ENCODE measurements around the gene SLC12A1.

- PRO-cap, 2 experiments, result no peak in any of the 2 experiments
These were observed 25.6 kb downstream of the SQOR start for GRCh38 chr15:45660330-45660915.

DNA sequence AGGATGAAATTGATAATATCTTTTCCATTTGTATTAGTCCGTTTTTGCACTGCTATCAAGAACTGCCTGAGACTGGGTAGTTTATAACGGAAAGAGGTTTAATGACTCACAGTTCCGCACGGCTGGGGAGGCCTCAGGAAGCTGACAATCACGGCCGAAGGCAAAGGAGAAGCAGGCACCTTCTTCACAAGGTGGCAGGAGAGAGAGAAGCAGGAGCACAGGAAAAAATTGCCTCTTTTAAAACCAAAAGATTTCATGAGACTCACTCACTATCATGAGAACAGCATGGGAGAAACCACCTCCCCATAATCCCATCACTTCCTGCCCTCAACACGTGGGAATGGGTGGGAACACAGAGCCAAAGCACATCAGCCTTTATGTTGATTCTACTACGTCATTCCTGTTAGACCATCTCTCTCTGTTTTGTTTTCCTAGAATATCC lies 650.9 kb upstream of the SEMA6D start:
- PRO-cap, 2 experiments, result no peak in any of the 2 experiments

- PRO-cap, 2 experiments, result no peak in any of the 2 experiments
These were observed 8.7 kb upstream of the SEMA6D start for GRCh38 chr15:47708573-47709135.

GRCh38 chr15:47753193-47753701 lies 35.9 kb downstream of the SEMA6D start:
- PRO-cap, 2 experiments, result no peak in any of the 2 experiments

DNA sequence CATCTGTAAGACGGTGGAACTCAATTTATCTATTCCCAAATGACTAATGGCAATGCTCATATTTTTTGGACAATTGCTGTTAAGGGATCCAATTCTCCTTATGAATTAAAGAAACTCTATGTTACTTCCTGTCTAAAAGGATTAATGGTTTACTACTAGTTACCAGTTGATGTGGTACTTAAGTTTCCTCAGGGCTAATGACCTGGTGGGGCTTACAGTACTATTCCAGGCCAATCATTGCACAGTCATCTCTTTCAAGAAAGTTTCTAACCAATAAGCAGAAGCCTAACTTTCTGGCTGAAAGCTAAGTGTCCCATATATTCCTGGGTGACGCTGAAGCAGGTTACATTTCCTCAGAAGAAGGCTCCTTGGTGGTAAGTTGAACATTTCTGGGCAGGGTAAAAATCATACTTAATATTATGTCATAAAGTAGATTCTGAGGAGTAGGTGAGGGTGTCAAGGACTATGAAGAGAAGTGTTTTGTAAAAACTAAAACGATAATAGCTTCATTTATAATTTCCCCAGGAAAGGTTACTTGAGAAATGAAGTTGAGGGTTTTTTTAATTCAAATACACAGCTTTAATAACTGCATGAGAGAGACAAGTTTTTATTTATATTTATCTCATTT lies at the start of gene SLC12A1:
TSS of gene SLC12A1 (plus strand) at position 346 of the 628 bp plus-strand sequence.
- PRO-cap, 2 experiments, result no peak in any of the 2 experiments

- PRO-cap, 2 experiments, result peak in 2 of 2 experiments; most common plus-strand start chr15:48331095 (in 1); most common minus-strand start chr15:48331012 (in 2)
These were observed 445 bp upstream of the DUT start for GRCh38 chr15:48330721-48331247.

- PRO-cap, 2 experiments, result no peak in any of the 2 experiments
These were observed 119.5 kb downstream of the FBN1 start for GRCh38 chr15:48525962-48526544.

DNA sequence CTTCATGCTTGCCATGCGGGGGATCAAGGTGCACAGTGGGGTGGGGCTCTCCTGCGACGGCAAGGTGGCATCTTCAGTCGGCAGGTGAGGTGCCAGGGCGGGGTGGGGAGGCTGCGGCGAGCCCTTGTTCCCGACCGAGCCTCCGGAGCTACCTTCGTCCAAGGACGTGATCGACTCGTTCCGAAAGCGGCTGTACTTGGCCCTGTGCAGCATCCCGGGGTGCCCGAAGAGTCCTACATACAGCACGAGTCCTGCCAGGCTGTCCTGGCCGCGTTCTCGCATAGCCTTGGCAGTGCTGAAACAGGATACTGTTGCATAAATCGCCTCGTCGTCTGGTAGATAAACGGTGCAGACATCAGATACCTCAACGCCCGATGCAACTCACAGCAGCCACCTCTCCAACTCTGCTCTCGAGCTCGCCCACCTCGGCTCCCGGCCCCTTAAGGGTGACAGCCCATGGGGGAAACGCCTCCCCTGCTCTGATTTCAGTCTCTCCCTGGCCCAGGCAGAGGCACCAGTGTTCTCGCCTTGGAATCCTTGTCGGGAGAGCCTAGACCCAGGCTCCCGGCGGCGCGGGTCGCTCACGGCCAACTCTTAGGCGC lies 884 bp downstream of the SHC4 start:
- PRO-cap, 2 experiments, result no peak in any of the 2 experiments

GRCh38 chr15:49244464-49245552 lies 74.8 kb downstream of the GALK2 start:
- PRO-cap, 2 experiments, result no peak in any of the 2 experiments

DNA sequence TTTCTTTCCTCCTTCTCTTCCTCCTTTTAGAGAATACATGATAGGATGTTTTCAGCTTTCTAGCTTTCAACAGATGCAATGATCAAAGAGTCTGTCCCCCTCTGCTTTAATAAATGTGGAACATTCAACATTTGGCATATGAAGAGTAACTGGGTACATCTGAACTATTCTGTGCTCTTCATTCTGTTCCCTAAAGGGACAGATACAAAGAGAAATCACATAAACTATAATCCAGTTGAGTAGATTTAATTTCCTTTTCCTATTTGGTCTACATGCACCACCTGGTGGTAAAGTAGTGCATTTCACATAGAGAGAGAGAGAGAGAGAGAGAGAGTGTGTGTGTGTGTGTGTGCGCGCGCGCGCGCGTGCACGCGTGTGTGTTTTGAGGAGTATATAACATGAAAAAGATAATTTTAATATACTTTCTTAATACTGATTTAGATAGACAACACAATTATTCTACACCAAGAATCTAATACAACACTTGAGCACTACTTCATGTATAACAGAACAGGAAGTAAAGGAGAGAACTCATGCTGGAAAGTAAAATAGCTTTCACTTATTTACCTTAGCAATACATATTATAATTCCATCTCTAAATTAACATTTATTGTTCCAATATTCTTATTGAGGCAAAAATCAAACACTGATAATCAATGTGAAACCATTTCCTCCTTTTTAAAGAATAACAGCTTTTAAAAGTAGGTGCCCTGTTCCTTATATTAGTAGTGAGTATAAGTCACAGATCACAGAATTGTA lies 1.1 kb upstream of the FGF7 start:
- PRO-cap, 2 experiments, result no peak in any of the 2 experiments

DNA sequence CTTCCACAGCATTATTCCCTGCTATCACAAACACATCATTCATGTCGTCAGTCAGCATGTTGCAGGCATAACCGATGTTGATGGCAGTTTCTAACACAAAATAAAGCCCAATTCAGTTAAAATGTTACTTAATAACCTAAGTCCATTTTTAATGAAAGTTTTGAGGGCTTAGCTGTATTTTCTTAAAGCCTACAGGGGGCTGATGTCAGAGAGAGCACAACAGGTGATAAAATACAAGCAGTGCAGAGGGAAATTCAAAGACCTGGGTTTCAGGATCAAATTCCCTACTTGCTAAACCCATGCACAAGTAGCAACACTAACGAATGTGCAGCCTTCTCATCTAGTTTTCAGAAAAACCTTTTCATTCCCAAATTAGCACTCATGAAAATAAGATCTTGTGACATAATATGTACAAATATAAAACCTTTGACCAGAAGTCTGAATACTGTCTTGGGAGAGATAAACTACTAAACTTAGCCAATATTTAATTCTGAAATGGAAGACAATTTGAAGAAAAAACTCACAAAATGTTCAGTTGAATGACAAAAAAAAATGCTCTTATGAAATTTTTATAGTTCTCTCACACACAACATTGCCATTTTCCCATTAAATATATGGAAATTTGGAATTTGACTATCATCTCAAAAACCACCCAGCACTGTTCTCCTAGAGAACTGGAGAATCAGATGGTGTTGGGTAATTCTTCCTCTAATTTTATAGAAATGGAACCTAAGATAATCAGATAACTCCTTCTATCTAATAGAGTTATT lies 201.9 kb downstream of the ATP8B4 start:
- PRO-cap, 2 experiments, result no peak in any of the 2 experiments

DNA sequence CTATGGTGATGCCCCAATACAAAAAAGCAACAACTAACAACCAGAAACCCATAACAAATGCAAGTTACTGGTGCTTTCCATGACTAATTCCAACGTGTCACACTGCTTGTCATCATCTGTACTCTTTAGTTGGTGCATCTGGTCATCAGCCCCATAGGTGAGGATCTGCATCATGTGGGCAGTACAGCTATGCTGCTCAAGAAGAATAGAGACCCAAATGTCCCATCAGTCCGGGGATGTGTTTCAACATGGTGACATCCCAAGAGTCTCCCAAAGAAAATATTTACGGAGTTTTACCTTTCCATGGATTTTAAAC lies 52.8 kb downstream of the ATP8B4 start:
- PRO-cap, 2 experiments, result no peak in any of the 2 experiments

GRCh38 chr15:50100625-50100893 lies 18.5 kb downstream of the ATP8B4 start:
- PRO-cap, 2 experiments, result no peak in any of the 2 experiments

- PRO-cap, 2 experiments, result no peak in any of the 2 experiments
These were observed 18.3 kb upstream of the ATP8B4 start for GRCh38 chr15:50137272-50137838.

DNA sequence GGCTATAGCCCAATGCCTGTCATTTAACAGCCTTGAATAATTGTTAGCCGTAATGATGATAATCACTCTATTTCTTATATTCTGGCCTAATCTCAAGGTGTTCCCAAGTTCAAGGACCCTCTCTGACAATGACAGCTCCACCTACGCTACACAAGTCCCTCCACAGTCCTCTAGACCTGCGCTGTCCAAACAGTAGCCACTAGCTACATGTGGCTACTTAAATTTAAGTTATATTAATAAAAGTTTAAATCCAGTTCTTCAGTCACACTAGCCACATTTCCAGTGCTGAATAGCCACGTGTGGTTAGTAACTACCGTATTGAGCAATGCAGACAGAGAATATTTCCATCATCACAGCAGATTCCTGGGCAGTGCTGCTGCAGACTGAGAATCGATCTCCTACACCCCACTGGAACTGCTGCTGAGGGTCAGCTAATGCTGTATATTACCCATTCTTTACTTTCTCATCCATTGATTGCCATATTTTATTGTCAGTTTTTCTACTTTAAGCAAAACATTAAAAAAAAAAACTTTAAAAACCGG lies 41.0 kb downstream of the HDC start:
- PRO-cap, 2 experiments, result no peak in any of the 2 experiments

GRCh38 chr15:50227033-50227588 lies 38.4 kb downstream of the HDC start:
- PRO-cap, 2 experiments, result no peak in any of the 2 experiments

DNA sequence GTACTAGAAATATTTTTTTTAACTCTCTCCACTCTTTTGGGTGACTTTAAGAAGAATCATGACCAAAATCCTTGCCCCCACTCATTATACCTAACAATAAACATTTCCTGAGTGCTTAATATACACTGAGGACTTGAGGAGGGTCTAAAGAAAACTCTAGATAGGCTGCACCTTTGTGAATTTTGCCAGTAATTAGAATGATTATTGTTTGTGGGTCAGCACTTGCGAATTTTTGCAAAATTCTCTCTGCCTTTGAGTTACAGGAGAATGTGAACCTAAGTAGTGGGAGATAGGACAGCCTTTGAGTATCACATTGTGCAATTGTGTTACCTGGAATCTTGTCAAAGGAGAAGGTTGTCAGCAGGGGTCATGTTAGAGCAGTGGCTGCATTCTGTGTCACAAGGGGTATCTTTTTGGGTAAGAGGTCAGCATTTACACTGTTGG lies 27.5 kb downstream of the HDC start:
- PRO-cap, 2 experiments, result no peak in any of the 2 experiments

GRCh38 chr15:50250892-50251338 lies 14.6 kb downstream of the HDC start:
- PRO-cap, 2 experiments, result no peak in any of the 2 experiments

GRCh38 chr15:50340143-50340991 lies 14.6 kb downstream of the GABPB1 start:
- PRO-cap, 2 experiments, result no peak in any of the 2 experiments

- PRO-cap, 2 experiments, result peak in 2 of 2 experiments; most common plus-strand start chr15:50354092 (in 1); most common minus-strand start chr15:50354584 (in 2)
These were observed 953 bp downstream of the GABPB1 start for GRCh38 chr15:50353860-50354629.